Aortic smooth muscle cell (primary cell): Measurements from ENCODE around the genes ALG10B and C12orf40.

DNA sequence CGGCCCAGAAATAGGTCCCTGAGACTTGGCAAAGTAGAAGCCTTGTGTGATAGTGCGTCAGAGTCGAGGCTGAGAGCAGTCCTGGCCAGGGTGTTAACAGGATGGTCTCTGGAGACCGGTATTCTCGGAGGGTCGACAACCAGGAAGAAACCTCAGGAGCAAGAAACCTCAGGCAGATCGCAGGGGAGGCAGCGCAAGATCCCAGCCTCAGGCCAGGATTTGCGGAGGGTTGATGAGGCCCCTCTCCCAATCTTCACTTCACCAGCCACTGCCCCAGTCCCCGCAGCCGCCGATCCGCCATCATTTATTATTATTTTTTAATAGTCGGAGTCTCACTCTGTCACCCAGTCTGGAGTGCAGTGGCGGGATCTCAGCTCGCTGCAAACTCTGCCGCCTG, 768.7 kb upstream of the ALG10B start:
- RRBS: no CpG with 5 or more reads among the region's 17 CpGs

DNA sequence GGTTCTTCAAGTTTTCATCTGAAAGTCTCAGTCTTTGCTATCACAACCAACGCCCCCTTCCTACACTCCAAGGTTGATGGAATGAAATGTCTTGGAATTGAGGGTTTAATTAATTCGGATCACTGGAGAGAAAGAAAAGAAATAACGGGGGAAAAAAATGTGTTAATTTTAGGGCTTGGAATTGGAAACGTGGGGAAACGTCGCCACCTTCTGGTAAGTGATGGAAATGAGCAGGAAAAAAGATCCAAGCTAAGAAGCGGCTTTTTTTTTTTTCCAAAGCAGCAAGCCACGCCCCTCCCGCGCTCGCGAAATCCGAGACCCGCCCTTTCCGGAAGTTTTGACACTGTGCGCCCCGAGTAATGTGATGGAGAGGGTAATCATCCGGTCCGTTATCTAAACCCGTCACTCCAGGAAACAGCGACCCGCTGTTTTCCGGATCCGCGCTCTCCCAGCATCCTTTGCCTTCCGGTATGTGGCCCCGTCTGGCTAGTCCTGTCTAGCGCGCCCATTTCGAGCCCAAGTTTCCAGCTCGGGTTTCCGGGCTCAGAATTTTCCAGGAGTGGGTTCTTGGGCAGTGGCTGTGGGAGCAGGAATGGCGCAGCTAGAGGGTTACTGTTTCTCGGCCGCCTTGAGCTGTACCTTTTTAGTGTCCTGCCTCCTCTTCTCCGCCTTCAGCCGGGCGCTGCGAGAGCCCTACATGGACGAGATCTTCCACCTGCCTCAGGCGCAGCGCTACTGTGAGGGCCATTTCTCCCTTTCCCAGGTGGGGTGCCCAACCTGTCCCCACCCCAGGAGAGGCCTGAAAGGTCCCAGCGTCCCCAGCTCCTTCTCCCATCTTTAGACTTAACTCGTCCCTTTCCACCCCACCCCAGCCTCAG, at the start of gene ALG10B:
TSS of gene ALG10B (plus strand) at position 473 of the 878 bp plus-strand sequence.
- RRBS: under 1% methylated on average over 6 of the region's 44 CpGs

DNA sequence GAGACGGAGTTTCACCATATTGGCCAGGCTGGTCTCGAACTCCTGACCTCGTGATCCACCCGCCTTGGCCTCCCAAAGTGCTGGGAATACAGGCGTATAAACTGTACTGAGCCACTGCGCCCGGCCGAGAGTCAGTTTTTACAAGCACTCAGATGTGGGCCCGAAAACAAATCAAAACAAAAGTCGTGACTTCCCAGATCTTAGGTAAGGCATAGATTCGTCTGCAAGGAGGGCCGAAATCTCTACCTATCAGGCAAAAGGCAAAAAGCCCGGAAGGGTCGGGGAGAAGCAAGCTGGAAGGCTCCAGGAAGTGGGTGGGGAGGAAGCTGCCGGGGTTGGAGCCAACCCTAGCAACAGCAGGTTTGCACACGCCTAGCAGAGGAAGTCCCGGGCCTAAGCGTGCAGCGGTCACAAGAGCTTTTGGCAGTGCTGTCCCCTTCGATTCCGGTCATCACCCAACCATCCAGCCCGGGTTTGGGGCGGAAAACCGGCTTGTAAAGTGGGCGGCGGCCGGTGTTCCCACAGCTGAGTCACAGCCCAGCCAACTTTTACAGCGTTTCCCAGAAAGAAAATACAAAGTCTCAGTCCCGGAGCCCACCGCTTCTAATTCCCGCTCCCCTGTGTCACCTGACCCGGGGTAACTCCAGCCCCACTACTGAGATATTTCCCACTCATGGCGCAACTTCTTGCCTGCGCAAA, 589 bp downstream of the CPNE8 start:
- RRBS: 4% methylated on average over 14 of the region's 34 CpGs

- RRBS: 4% methylated on average over 21 of the region's 75 CpGs
These were observed 239.8 kb upstream of the CPNE8 start for GRCh38 chr12:39145014-39145829.

DNA sequence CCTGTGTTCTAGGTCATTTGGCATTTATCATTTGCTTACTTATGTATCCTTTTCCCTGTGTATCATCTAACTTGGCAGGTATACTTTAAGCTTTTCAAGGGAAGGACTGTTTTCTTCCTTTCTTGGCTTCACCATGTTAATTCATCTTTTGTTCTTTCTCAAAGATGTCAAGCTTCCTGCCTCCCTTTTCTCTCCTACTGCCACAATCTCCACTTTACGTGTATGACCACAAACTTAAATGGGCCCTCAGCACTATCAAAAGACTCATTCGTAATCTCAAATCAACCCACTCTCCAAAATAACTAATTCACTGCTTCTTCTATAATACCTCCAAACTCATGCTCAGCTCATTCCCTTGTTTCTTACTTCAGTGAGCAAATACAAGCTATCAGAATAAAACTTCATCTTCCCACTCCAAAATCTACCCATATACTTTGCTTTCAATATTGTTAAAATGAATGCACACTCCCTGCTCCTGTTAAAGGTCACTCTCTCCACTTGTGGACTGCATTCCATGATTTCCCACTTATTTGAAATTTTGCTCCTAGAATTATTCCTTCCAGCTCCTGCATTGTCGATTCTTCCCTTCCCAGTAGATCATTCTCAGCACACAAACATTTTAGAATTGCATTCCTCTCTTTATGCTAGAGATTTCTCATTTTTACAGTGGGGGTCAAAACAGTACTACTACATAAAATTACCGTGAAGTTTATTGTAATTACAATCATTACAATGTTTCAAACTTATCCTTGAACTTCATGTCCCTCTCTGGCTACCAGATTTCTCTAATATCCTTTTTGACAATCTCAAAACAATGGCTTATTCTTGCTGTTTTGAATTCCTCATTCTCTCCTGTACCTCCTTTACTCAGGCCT, 36.1 kb downstream of the KIF21A start:
- RRBS: no CpG with 5 or more reads among the region's 4 CpGs

DNA sequence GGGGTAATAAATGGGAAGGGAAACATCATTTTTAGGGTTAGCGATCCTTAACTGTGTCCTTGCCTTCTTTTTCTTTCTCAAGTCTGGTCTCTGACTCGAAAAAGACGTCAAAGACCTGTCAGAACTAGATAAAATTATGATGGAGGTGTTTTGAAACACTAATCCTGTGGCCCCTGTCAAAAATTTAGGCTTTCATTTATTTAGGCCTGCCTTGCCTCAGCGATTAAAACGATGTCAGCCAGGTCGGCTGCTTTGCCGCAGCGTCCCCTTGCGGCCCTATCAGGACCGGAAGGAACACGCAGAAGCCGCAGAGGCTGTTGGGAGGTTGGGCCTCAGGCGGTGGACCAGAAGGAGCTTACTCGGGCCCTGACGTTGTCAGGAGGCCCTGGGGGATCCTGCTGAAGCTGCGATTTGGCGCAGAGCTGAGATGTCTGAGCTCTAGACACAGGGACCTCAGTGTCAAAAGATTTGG, at the start of gene C12orf40:
TSS of gene C12orf40 (plus strand) at position 323 of the 472 bp plus-strand sequence.
- RRBS: no CpG with 5 or more reads among the region's 17 CpGs

DNA sequence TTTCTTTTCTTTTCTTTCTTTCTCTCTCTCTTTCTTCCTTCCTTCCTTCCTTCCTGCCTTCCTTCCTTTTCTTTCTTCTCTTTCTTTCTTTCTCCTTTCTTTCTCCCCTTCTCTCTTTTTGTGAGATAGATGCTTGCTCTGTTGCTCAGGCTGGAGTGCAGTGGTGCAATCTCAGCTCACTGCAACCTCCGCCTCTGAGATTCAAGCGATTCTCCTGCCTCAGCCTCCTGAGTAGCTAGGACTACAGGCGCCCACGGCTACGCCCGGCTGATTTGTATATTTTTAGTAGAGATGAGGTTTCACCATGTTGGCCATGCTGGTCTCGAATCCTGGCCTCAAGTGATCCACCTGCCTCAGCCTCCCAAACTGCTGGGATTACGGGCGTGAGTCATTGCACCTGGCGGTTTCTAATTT, 186.4 kb downstream of the C12orf40 start:
- RRBS: no CpG with 5 or more reads among the region's 10 CpGs

- RRBS: no CpG with 5 or more reads among the region's 6 CpGs
These were observed 212.5 kb downstream of the SLC2A13 start for GRCh38 chr12:39893394-39893777.

DNA sequence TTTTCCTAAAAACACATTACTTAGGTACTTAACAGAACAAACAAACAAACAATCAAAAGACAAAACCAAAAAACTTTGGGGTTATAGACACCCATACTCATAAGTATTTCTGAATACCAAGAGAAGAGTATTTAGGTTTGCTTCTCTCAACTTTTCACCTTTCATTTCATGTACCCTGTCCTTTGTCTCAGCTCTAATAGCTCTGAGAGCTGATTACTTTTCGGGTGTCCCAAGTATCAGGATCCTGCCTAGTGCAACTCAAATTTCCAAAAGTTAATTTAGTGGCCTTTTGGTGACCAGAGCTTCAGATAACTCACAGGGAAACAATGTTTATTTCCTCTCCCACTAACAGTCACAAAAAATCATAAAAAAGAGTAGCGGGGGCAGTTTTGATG, 826 bp upstream of the LRRK2 start:
- RRBS: no CpG with 5 or more reads among the region's 2 CpGs

- RRBS: no CpG with 5 or more reads among the region's 1 CpG
These were observed 217.6 kb upstream of the CNTN1 start for GRCh38 chr12:40474649-40475091.

- RRBS: no CpG with 5 or more reads among the region's 2 CpGs
These were observed 60.9 kb downstream of the GXYLT1 start for GRCh38 chr12:42083571-42084281.

DNA sequence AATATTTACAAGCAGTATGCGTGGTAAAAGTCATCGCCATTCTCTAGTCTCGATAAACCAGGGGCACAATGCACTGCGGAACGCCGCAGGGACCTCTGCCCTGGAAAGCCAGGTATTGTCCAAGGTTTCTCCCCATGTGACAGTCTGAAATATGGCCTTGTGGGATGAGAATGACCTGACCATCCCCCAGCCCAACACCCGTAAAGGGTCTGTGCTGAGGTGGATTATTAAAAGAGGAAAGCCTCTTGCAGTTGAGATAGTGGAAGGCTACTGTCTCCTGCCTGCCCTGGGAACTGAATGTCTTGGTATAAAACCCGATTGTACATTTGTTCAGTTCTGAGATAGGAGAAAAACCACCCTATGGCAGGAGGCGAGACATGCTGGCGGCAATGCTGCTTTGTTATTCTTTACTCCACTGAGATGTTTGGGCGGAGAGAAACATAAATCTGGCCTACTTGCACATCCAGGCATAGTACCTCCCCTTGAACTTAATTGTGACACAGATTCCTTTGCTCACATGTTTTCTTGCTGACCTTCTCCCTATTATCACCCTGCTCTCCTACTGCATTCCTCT, 62.1 kb downstream of the PPHLN1 start:
- RRBS: no CpG with 5 or more reads among the region's 11 CpGs

DNA sequence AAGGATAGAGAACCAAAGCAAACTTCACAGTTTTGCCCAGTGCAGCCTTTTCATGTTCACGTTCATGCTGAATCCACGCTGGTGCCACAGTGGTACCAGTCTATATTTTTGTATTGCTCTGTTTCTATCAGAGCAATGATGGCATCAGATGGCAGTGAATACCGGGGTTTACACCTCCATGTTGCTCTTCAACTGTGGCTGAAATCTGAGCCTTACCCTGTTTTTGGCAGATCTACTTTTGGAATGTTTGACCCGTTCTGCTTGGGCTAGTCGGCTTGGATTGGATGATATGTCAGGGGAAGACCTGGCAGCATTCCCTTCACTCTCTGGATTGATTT, 144.9 kb upstream of the PRICKLE1 start:
- RRBS: no CpG with 5 or more reads among the region's 5 CpGs

DNA sequence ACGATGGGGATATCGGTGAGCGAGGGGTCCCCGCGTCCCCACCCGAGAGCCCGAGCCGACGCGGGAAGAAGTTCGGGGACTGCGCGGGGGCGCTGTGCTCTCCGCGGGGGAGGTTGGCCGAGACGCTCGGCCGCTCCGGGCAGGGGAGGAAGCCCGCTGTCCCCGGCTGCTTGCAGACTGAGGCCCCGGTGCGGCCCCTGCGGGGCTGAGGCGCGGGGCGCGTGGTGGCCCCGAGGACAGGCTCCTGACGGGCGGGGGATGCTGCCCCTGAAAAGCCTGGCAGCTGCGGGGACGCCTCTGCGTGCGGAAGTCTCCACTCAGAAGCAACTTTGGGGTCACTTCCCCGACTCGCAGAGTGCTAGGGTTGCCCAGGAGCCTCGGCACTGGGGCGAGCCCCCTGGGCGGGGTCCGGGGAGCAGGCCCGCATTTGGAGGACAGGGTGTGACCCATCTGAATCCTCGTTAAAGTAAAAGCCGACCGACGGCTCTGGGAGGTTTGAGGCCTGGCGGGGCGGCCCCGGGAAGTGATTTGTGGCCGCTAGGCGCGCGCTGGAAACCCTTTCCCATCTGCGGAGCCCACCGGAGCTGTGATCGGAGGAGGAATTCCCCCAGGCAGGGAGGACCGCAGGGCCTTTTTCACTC, 602 bp downstream of the ANO6 start:
- RRBS: under 1% methylated on average over 11 of the region's 59 CpGs

- RRBS: no CpG with 5 or more reads among the region's 8 CpGs
These were observed 16.8 kb downstream of the ANO6 start for GRCh38 chr12:45232479-45233358.

DNA sequence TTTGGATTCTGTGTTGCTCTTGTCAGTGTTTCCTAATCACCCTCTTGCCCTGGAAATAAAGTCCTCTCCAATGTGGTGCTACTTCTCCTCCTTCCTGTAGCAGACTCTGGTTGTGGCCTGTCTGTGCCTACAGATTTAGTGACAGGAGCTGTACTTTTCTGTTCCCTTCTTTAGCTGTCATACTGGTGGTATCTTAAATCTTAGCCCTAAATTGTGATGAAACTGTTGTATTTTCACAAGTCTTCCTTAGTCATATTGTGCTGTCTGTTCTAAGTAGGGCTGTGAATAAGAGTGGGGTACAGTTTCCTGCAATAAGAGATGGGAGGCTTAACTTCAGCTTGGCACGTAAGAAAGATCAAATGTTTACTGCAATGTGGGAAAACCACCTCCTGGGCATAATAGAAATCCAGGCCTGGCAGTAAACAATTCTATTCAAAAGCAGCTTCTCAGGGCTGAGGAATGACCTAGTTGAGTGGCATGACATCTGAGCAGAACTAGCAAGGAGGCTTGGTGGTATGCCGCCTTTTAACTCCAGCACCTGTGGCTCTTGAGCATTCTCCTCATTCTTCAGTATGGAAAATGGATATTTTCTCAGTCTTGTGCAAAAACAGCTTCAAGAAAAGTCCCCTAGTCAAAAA, 19.3 kb downstream of the ANO6 start:
- RRBS: no CpG with 5 or more reads among the region's 2 CpGs

GRCh38 chr12:45306634-45308039, 91.2 kb downstream of the ANO6 start:
- RRBS: no CpG with 5 or more reads among the region's 10 CpGs

GRCh38 chr12:45308058-45308803, 92.3 kb downstream of the ANO6 start:
- RRBS: no CpG with 5 or more reads among the region's 5 CpGs

- RRBS: no CpG with 5 or more reads among the region's 9 CpGs
These were observed 155.8 kb downstream of the ANO6 start for GRCh38 chr12:45371661-45372145.